Bile duct (tissue), 1 donor: Measurements from ENCODE around the gene ITGA10.

DNA sequence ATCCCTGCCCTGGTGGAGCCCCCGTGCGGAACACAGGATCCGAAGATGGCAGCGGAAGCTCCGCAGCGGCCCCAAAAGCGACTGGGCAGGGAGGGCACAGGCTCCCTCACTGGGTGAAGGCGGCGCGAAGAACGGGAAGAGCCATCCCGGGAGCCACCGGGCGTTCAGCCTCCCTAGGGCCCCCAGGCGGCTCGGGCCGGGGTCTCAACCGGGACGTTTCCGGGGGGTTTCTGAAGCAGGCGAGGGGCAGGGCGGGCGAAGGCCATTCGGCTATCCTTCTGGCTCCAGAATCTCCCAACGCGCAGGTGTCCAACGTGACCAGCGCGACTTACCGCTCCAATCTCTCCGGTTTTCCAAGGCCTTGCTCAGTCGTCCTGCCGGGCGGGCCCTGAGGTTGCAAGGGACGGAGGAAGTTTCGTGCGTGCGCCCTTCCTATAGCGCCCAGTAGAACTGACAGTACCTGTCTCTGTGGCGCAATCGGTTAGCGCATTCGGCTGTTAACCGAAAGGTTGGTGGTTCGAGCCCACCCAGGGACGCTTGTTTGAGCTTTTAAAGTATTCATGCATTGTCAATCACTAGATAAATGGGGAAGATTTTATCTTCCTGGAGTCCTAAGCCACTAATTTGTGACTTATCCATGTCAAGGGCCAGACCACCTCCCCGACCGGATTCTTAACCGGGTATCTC is 42.5 kb downstream of the NBPF15 start:
- PRO-cap: no peak

- PRO-cap: no peak
Observed at GRCh38 chr1:144490227-144490826, 28.9 kb upstream of the NBPF15 start.

- PRO-cap: no peak
Observed at GRCh38 chr1:144988534-144989061, 106.5 kb downstream of the SRGAP2B start.

GRCh38 chr1:145093284-145094321 is 1.5 kb downstream of the SRGAP2B start:
- PRO-cap: unidirectional peak, plus-strand start at chr1:145093643

- PRO-cap: no peak
Observed at GRCh38 chr1:145129028-145129291, 33.2 kb downstream of the FAM72D start.

DNA sequence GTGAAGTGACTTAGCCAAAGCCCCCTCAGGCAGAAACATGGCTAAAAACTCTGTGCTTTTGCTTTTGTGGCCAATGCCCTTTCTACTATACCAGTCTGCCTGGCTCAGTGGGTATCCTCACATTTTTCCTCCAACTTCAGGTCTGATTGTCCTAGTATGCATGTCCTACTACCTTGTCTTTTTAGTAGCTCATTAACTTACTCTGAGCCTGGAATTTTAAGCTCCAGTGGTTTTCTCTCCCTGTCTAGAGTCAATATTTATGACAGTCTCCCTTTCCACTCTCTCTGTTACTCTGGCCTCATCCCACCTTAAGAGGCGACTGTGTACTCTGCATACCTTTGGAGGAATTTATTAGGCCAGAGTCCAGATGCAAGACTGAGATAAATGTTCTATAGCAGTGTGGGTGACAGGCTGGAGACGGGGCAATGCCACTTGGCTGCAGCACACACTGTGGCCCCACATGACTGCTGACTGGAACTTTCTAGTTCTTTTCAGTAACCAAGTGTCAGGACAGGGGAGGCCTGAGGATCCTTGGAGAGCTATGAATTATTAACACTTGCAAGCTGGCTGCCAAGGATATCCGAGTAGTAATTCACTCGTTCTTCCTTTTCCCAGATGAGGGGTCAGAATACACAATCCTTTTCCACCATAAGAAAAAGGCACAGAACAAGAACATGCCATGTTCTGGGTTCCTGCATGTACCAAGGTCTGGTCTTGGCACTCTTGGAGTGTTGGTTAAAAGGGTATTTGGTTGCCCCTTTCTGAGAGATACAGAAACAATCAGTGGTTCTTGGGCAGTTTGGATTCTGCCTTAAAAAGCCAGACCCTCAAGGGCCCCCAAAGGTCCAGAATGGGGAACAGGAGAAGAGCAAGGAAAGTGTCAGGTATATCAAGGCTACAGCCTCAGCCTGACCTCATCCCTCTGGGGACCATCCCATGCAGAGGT is 4.2 kb upstream of the PDZK1 start:
- PRO-cap: no peak

GRCh38 chr1:145773710-145774382 is 50.0 kb downstream of the RNF115 start:
- PRO-cap: no peak

DNA sequence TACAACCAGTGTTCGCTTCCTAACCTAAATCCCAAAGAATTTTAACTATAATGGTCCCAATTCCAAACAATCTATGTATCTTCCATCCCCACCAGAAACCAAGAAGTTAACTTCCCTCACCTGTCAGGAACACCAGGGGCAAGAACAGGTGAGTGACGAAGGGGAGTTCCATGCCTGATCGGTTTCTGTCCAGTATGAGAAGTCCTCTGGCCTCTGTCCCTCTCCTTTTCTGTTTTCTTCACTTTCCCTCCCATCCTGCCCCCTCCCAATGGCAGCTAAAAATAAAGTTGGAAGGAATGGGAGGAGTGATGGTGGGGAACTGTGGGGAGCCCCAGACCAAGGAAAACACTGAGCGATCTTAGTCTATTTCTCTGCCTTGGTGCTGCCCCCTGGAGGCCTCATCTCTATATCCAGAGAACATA is at the start of gene ITGA10:
TSS of gene ITGA10 (minus strand) at position 208 of the 422 bp plus-strand sequence.
- PRO-cap: no peak

- PRO-cap: no peak
Observed at GRCh38 chr1:145926546-145926854, 784 bp downstream of the RBM8A start.

GRCh38 chr1:145961024-145961586 is 3.3 kb downstream of the ANKRD34A start:
- PRO-cap: unidirectional peak, minus-strand start at chr1:145961191

DNA sequence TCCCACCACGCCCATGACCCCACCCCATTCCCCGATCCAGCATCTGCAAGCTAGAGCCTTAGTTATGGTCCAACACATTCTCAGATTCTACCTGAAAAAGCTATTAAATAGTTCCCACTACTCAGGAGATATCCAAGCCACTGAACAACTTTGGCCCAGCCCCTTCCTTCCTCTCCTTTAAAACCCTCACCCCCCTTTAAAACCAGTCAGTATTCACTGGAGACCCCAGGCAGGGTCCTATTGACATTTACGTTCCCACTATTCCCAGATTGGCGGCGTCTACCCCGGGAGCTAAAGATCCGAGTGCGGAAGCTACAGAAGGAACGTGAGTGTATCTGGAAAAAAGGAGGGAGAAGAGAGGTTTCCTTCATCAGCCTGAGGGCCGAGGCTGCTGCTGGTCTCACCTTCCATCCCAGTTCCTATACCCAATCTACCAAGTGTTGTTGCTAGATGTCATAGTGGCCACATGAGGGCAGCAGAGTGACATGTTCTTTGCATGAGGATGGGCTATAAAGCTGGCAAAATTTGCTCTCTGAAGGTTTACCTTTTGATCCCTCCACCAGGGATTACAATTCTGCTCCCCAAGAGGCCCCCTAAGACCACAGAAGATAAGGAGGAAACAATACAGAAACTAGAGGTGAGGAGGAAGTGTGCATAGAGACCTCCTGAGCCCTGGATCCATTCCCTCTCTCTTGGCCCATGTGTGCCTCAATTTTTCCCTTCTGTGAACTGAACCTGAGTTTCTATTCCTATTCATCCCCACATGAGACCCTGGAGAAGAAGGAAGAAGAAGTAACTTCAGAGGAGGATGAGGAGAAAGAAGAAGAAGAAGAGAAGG is 12.9 kb downstream of the POLR3GL start:
- PRO-cap: no peak

GRCh38 chr1:145997002-145997780 is 812 bp upstream of the TXNIP start:
- PRO-cap: unidirectional peak, minus-strand start at chr1:145997333; bidirectional peak, plus-strand start at chr1:145997420, minus-strand start at chr1:145997333

GRCh38 chr1:146409427-146409696 is 64.8 kb upstream of the PPIAL4H start:
- PRO-cap: no peak

DNA sequence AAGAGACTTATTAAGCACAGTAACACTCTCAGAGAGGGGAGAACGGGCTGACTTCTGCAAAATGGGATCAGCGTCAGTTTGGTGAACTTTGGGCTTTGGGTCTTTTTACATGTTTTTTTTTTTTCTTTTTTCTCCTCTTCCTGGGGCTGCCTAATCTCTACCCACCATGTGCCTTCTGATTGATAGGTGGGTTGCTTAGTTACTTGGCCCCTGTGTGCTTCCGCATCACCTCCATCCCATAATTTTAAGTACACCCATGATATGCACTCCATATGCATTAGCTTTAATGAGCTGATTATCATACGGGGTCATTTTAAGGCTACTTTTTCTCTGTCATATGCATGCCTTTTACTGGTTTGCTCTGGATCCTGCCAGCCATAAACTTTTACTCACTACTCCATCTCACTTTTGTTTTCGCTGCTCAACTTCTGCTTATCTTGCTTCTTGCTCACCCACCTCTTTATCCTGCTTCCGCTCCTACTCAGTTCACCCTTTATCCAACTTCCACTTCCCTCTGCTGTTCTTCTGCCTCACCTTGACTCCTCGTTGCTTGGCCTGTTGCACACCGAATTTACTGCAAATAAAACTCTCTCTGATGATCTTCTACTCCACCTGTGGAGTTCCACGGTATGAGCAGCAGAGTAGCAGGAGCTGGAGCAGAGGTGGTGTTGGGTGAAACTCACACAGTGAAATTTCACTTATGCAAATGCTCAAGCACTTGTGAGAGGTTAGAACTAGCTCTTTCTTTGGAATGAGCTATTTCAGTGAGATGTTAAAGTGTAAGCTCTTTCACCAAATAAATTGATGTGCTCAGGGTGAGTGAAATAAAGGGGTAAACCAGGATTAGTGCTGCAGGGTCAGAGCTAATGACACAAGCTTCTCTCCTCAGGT is 3.5 kb upstream of the NBPF12 start:
- PRO-cap: no peak

GRCh38 chr1:146987607-146988251 is 49.6 kb downstream of the NBPF12 start:
- PRO-cap: no peak

GRCh38 chr1:147167555-147167858 is 4.8 kb downstream of the PRKAB2 start:
- PRO-cap: no peak

DNA sequence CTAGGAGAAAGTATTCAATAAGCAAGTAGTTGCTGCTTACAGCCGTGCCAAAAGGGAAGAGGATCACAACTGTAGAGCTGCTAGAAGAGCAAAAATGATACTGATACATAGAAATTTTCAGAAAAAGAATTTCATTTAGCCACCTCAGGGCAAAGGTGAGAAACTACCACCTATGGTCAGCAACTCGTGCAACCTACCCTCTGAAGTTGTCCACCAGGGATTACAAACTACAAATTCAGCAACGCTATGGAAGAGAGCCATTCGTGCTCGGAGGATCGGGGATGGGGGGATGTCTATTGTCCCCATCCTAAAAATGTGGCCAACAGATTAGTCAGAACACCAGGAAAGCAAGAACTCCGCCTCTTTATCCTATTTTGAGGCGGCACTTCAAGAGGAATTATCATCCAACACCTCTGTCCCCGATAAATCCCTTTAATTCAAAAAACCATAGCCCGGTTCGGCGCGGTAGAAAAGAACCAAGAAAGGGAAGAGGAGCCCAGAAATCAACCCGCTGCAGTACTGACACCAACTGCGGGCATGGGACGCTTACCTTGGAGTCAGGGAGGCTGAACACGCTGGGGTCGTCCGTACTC is 735 bp downstream of the PRKAB2 start:
- PRO-cap: unidirectional peak, plus-strand start at position 260 of the sequence

DNA sequence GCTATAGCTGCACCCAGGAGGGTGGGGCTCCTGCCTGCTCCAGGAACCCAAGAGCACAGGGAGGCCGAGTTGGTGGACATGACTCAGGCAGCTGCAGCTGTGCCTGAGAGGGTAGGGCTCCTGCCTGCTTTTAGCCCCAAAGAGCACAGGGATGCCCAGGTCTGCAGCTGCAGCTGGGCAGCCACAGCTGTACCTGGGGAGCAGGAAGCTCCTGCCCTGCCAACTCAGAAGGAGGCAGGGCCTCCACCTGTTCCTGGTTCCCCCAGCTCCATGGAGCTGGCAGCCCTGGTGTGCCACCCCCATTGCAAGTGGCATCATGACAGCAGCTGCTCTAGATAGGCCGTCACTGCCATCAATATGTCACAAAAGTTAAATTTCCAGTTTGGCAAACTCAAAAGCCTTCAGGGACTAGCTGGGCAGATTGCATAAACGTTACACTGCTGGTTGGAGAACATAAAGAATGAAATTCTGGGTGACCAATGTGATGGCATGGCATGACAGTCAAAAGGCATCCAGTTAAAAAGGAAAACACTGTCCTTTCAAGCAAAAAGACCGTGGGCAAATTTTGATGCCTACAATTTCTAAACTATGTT is 5.1 kb upstream of the CHD1L start:
- PRO-cap: no peak

- PRO-cap: no peak
Observed at GRCh38 chr1:147237916-147238772, 4.3 kb upstream of the CHD1L start.

DNA sequence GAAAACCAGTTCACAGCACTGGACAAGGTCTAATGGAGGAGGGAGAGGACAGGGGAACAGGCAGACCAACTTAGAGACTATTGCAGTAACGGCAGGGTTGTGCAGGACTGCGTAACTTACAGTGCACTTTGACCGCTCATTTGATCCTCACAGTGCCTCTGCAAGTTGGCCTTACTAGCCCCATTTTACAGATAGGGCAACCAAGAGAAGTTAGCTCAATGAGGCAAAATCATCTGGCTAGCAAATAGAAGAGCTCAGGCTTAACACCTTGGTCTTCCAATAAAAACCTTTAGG is 14.0 kb upstream of the BCL9 start:
- PRO-cap: no peak